ENCODE measurements around a stretch of chr14.

DNA sequence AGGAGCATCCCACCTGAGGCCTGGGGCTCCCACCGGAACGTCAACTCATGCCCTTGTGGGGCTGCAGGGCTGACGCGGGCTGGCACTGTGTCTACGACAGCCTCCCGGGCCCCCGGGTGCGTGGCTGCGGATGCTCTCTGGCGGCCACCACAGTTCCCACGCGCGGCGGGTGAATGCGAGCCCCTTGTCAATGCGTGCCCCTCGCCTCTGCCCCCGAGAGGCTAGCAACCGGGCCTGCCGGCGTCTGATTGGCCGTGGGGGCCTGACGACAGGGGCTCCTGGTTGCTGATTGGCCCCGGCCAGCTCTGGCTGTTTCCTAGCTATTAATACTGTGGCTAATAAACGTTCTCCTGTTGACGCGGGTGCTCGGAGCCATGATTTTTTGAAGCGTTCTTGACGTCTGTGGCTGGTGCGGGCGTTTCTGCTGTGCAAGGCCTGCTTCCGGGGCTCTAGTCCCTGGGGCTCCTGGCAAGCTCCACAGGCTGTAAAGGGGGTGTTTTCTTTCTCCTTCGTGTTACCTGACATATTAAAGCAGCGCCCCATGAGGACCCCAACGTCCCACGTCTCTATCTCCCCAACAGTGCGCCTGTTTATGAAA is 79.3 kb downstream of the RTL1 start:
- PRO-cap: no peak

- PRO-cap: no peak
Observed at GRCh38 chr14:100900176-100900789, 3.2 kb downstream of the RTL1 start.

DNA sequence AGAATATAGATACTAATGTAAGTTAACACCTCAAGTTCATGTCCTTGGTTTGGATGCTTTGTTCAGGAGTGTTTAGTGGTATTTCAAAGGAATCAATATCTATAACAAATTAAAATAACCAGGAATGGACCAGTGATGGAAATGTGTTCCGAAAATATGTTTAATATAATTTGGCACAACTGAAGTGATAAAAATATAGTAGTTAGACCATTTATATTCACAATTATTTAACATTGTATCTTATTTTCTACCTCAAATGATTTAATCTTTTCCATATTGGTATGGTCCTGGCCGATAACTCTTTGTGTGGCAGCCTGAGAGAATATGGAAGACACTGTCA is 32.3 kb upstream of the RTL1 start:
- PRO-cap: no peak

DNA sequence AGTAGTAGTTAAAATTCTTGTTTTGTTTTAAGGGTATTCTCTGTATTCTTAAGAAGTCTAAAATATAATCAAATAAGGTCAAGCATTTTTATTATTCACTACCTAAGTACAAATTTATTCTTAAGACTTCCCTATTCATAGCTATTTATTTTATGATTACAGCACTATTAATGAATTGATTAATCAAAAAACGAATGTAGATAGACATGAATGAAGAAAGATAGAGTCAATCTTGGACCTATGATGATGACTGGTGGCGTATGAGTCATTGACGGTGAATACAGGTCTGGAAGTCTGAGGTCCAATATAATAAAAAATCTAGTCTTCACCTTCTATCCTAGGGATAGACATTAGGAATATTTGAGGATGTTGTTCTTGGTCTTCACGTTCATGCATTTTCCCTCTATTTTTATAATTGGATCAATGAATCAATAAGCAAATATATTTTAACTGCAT is 46.1 kb upstream of the RTL1 start:
- PRO-cap: no peak

GRCh38 chr14:101033661-101034230 is 130.2 kb upstream of the RTL1 start:
- PRO-cap: no peak

DNA sequence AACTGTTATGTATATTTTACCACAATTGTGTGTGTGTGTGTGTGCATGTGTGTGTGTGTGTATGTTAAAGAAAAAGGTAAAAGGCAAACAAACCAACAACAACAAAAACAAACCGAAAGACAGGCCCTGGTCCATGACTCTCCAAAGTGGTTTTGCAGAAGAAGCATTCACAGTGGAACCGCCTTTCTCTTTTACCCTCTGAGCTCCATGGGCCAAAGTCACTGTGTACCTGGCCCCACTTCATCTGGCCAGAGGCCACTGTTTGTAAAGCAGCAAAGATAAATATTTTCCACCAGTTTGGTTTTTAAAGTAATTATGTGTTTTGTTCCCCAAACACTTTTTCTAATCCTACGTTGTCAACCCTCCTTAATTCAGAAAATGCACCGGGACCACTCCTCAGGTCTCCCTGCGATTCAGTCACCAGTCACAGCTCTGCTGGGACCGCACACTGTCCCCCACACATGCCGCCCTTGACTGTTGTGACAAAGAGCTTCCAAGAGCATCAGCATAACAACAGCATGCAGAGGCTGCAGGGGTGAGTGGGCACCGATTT is 265.7 kb upstream of the PPP2R5C start:
- PRO-cap: no peak

DNA sequence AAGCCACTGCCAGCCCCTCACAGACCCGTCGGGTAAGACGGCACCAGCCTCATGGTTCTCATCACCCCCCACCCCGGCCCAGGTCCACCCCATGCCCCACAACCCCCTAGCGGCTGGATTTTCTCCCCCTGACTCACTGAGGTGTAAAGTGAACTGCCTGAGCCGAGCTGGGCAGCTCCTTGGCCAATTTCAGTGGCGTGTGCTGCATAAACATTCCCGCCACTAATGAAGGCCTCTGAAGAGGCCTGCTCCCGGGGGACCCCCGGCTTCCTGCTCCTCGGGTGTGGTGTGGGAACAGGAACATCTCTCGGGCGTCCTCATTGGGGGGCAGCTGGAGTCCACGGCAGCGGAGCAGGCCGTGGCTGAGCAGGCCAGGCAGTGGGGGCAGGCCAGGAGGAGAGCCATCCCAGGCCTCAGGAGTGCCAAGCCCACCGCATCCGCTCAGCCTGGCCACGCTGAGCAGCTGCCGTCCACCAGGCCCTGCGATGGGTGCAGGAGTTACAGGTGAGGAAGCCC is 249.4 kb upstream of the PPP2R5C start:
- PRO-cap: no peak

GRCh38 chr14:101559792-101560897 is 201.4 kb upstream of the PPP2R5C start:
- PRO-cap: no peak

- PRO-cap: no peak
Observed at GRCh38 chr14:101819577-101820149, 58.2 kb downstream of the PPP2R5C start.

DNA sequence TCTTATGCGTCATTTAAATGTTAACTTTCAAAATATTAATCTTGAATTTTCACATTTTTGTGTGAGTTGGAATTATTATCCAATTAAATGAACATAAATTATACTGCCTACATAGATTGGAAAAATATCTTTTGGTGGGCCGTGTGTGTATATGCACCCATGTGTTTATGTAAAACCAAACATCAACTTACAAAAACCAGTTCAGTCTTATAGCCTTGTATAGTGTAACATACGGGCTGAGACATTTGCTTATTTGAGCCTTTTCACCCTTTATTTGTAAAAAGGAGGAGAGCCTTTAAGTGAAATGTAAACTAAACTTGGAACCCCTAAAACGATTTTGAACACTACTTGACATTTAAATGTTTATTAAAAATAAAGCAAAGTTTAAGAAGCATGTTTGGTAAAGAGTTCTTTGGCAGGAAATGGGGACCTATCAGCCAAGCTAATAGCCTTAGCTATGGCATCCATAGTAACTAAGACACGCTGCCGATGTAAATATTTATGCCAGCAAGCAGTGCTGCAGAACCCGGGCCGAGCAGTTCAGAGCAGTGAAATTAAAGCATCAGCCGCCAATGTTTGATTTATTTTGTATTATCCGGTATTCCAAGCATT is 61.4 kb downstream of the PPP2R5C start:
- PRO-cap: no peak

DNA sequence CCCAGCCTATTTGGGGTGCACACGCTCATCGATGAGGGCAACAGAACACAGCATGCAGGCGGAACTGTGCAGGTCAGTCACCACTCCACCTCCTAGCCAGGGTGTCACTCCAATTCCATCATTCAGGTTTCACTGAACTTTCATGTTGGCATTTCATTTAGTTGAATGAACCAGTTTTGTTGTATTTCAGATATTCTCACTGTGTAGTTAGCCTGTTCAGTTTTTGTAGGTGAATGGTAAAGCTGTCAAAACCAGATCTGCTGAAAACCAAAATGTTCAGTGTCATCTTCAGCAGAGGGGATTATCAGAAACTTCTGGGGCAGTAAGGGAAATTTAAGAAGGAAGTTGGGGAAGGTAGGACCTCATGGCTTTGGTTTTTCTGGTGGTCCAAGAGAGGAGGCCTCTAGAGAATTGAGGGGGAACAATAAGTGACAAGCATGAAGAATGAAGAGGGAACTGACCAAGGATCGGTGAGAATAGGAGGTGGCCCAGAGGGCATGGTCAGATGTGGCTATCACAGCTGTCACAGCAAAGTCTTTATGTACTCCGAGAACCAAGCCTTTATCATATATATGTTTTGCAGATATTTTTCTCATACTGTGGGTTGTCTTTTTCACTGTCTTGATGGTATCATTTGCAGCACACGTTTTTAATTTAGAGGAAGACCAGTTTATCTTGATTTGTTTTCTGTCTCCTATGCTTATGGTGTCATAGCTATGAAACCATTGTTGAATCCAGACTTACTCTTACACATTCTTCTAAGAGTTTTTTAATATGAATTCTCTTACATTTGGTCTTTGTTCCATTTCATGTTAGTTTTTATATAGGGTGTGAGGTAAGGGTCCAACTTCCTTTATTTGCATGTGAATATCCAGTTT is 64.2 kb downstream of the PPP2R5C start:
- PRO-cap: no peak

- PRO-cap: no peak
Observed at GRCh38 chr14:101849092-101849615, 87.6 kb downstream of the PPP2R5C start.

GRCh38 chr14:101849750-101849973 is 88.2 kb downstream of the PPP2R5C start:
- PRO-cap: no peak

- PRO-cap: no peak
Observed at GRCh38 chr14:101928337-101928980, 35.9 kb upstream of the DYNC1H1 start.

DNA sequence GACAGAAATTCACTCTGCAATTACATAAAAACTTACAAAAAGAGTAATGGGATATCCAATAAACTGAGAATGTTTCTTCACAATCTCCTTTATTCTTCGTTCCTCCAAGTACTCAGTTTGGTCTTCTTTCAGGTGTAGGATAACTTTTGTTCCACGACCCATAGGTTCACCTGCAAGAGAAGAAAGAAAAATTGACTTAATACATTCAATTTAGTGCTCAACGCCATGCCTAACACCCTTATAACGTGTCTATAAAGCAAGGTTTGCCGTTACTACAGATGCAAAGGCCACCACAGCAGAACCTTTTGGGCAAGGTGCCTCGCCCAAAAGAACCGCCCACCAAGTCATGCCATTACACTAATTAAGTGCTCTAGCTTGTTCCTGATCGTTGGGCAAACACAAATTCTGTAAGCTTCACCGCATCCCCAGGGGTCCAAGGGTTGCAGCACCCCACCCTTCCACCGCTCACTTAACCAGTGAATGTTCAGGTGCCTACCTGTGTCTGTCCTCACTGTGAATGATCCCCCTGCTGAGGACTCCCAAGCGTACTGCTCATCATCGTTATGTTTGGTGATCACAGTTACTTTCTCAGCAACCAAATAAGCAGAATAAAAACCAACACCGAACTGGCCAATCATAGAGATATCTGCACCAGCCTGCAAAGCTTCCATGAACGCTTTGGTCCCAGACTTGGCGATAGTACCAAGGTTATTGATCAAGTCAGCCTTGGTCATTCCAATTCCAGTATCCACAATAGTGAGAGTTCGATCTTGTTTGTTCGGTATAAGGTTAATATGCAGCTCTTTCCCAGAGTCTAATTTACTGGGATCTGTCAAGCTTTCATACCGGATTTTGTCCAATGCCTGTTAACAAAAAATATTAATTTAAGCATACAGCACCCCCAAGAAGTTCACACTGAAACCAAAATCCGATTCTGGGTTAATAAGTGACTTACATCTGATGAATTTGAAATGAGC is 1.3 kb downstream of the HSP90AA1 start:
- PRO-cap: no peak

DNA sequence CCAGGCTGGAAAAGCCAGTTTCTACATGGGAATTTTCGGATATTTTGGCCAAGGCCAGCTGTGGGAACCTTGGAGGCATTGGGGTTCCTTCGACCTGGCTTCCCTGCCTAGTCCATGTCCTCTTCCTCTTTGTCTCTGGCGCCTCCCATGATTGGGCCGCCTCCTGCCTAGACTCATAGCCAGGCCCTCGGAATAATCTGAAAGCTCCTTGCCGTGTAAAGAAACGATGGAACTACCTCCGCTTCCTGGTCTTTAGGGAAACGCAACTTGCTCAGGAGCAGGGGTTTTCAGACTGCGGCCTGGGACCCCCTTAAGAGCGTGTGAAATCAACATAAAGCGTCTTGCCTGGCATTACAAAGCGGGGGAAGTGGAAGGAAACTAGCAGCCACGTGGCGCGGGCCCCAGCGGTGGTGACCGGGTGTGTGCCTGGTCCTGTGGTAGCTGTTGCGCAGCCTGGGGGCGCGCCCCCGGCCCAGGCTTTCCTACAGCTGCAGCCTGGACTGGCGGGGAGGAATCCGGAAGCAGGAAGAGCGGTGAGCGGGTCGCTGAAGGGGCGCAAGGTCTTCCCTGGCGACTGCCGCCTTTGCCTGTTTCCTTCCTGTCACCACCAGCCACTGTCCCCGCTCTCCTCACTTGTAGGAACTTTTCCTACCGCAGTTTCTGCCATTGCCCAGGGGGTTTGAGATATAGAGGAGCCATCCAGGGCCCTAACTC is 1.5 kb upstream of the HSP90AA1 start:
- PRO-cap: no peak

DNA sequence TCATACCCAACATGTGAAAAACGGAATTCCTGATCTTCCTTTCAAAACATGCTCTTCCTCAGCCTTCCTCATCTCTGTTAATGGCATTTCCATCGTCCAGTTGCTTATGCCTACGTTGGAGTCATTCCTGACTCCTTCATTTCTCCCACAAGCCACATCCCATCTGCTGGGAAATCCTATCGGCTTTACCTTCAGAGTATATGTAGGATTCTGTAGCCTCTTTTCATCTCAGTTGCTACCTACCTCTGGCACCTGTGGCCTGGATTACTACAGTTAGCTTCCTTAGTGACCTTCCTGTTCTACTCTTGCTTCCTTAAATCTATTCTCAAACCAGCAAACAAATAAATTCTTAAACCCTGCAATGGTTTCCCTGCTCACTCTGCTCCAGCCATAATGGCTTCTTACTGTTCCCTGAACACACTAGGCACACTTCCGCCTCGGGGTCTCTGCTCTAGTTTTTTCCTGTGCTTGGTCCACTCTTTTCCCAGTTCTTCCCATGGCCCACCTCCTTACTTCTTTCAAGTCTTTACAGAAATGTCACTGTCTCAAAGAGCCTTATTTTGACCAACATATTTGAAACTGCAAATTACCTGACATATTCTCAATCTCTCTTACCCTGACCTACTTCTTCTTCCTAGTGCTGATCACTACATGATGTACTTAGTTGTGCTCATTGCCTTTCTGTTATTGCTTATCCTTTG is 8.4 kb upstream of the WDR20 start:
- PRO-cap: no peak

DNA sequence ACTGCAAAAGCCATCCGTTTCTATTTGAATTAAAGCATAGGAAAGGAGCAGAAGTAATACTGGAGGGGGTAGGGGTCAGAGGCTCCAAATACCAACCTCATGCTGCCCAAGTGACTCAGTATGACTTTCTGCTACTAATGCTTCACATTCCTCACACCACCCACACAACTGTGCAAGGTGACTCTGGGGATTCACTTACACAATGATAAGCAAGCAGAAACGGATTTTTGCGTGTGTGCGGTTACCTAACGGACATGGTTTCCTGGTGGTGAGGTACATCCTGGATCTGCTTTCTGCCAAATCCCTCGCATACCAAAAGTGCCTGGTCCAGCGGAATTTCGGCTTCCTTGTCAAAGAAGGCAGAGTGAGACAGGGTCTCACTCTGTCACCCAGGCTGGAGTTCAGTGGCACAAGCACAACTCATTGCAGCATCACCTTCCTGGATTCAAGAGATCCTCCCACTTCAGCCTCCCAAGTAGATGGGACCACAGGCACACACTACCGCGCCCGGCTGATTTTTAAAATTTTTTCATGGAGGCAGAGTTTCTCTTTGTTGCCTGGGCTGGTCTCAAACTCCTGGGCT is 25.0 kb downstream of the MOK start:
- PRO-cap: no peak

DNA sequence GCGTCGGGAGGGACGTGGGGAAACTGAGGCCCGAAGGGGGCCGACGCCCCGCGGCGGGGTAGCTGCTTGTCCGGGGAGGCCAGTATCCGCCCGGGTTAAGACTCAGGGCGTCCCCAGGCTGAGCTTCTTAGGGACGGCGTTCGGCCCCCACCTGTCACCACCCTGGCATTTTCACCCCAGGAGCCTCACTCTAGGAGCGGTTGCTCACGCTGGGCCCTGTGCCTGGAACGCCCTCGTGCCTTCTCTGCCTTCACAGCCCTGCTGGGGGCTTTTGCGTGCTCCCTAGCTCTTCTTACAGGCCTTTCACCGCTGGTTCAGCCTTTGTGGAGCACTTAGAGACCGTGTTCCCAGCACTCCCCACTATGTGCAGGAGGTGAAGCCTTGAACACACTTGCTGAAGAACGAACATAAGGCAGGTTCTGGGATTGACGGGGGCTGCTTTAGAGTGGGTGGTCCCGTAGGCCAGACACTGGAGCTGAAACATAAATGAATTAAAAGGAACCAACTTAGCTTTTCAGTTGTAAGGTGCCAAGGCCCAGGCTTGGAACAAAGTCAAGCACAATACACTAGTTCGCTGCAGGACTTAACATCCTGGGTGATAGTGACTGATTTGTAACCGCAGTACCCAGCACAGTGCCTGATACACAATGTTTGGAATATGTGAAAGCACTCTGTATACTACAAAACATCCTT is 659 bp downstream of the ZNF839 start:
- PRO-cap: no peak

DNA sequence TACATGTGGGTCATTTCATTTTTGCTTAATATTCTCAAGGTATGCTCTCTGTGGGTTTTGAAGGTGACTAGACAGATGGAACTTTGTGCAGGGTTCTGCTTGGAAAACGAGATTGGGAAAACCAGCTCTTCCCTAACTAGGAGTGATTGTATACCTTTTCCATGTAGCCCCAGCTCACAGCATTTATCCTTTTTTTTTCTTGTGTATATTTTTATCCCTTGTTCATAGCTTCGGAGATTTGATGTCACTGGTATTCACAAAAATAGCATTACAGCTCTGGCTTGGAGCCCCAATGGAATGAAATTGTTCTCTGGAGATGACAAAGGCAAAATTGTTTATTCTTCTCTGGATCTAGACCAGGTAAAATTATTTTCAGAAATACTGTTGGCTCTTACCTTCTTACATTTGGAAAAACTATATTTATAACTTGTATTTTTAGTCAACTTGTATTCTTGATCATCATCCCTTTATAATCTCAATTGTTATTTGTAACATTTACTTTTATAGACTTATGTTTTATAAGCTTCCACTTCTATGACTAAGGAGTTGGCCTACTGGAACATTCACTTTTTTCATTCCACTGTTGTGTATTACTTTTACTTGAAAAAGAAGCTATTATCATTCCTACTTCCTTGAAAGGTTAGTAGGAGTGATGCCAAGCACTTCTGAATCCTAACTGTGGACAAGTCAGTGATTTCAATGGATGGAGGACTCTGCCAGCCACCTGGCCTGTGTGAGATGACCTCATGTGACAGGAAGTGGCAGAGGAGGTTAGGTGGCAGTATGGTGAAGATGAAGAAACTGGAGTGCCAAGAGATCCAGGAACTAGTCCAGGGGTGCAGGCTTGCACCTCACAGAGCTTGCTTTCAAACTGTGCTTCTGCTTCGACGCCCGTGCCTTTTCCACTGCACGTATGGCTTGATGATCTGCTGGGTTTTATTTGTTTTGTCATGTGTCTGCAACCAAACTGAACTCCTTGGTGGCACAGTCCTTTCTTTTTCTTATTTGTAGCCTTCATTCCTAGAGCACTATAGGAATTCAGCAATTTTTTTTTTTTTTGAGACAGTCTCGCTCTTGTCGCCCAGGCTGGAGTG is 45.9 kb downstream of the TECPR2 start:
- PRO-cap: no peak